Mesenchymal stem cell of adipose (primary cell): ENCODE data around the genes DAPL1 and ITGB6.

- CAGE, long polyA plus RNA, result no peak
These were observed 19.0 kb upstream of the ACVR1 start for GRCh38 chr2:157895219-157895505.

DNA sequence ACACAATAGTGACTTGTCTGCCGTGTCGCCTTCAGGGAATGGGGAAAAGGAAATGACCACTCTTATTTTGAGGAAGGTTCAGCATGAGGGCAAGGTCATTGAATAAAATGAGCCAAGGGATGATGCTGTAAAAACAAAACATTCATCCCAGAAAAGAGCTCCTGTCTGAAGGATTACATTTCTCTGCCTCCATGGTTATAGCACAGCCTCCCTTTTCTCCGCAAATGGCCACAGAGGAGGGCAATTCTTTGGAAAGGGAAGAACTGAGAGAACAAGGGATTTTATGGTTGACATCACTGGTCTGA is 78.8 kb upstream of the DAPL1 start:
- CAGE, long polyA plus RNA, result no peak

DNA sequence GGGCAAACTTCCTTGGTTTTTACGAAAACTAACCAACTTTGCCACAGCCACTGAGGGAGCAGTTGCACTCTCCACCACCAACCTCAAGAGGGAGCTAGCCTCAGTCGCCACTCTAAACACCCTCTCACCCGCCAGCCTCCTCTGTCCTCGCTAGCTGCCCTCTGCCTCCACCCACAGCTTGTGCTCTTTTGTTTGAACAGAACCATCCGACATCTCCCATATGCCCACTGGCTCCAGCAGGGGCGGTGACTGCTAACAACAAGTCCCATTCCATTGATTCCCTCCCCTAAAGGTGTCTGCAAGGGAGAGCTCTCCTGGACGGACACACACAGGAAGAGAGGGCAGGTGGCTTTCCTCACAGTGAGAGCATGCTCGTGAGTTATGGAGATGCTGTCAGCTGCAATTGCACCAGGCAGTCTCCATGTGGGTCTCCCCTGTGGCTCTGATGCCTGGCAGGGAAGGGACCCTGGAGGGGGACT is 70.8 kb upstream of the DAPL1 start:
- CAGE, long polyA plus RNA, result no peak

GRCh38 chr2:158745046-158746016 is 49.8 kb upstream of the DAPL1 start:
- CAGE, long polyA plus RNA, result no peak

GRCh38 chr2:158795029-158795553 is at the start of gene DAPL1:
Gene DAPL1 (plus strand): TSS chr2:158795317.
- CAGE, long polyA plus RNA, result no peak

- CAGE, long polyA plus RNA, result no peak
These were observed 16.2 kb downstream of the TANC1 start for GRCh38 chr2:158984510-158985223.

GRCh38 chr2:159137359-159137803 is 149.1 kb downstream of the WDSUB1 start:
- CAGE, long polyA plus RNA, result no peak

DNA sequence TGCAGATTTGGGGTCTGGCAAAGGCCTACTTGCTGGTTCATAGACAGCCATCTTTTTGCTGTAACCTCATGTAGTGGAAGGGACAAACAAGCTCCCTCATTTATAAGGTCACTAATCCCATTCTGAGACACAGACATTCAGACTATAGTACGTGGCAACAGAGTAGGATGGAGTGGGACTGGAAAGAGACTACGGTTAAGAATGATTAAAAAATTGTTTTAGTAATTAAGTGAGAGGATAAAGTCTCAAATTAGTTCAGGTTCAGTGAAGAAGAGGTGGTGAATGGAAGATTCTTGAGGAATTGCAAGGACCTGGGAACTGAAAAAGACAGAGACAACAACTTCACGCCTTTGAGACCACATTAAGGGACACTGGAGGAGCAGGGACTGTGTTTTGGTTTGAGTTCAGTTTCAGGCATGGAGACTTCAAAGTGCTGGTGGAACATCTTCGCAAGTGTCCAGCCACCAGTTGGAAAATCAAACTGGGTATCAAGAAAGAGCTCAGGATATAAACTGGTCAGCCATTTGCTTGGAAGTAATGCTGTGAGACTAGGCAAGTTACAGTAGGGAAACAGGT is 145.2 kb downstream of the WDSUB1 start:
- CAGE, long polyA plus RNA, result no peak

DNA sequence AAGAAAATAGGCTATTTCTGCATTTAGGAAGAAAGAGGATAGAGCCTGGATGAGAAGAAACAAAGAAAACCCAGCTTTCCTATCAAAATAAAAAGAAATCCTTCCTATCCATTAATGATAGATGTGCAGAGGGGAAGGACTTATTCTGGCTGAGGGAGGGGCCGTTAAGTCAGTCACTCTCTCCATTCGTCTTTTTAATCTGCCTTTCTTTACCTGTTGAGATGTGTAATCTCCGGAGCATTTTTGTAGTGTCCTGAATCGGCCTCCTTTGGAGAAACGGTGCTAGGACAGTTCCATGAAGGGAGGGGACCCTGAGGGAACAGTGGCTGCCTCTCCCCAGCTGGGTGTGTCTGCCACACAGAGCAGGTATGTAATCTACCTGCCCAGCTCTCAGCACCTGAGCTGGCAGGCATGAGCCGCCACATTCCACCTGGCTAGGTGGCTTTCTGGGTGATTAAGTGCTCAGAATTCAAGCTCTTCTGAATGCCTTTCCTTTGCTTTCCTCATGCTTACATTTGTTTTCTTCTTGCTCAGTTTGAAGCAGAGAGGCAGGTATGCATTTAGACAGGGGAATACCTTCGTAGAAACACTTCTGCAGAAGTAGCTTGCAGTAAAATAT is 131.2 kb downstream of the WDSUB1 start:
- CAGE, long polyA plus RNA, result no peak

DNA sequence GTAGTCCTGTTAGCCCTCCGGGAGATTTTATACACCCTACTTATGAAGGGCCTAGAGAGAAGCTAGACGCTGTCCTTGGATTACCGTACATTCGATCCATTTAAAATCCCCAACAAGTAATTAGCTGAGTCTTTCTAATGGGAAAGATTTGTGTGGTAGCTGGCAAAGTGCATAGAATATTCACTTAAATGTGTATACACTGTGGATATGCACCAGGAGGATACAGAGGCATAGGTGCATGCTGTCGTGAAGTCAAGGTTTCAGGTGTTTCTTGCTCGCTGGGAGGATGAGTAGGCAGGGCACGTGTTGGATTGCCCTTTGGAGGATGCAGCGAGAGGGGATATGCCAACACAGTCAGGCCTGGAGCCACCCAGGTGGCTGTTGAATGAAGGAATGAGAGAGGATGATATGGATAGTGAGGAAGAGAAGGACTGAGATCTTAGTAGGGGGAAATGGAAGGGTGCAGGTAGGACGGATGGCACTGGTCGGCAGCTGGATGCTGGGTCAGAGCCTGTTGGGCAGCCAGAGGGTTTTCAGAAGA is 119.0 kb downstream of the WDSUB1 start:
- CAGE, long polyA plus RNA, result no peak

DNA sequence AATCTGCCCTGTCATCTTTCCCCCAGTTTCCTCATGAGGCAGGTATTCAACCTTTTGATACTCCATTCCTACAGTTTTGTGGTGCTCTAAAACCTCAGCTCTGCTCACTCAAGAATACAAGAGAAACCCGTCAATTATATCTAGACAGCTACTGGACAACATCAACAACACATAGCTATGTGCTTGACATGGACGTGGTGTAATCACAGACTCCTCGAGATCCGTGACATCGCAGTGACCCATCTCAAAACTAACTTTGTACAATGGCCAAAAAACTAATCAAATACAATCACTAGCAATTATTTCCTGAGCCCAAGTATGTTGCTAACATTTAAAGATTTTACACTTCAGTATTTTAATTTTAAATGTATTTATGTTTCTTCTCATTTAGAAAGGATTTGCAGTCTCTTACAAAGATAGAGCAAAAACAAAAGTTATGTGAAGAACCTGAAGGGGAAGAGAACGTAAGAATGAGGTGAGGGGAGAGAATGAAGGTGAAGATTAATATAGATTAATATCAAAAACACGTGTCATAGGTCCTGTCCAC is 23.5 kb downstream of the WDSUB1 start:
- CAGE, long polyA plus RNA, result no peak

DNA sequence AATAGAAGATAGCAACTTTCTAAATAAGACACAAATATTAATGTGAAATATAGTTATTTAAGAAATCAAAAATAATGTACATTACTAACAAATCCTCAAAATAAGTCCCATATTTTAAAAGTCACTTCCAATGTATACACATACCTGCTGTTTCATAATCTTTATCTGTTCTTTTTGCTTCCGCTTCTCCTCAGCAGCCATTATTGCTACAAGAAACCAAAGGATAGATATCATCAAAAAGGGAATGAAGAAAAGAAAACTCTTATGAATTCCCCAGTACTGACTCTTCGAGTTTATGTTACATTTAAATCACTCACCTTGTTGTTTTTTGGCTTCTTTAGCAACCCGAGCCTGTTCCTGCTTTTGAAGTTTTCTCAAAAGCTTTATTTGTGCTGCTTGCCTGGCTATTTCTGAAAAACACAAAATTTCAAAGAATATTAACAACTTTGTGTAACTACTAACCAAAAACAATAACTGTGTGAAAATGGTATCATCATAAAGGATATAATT is 118.3 kb upstream of the WDSUB1 start:
- CAGE, long polyA plus RNA, result no peak

- CAGE, long polyA plus RNA, result no peak
These were observed 1.6 kb downstream of the BAZ2B start for GRCh38 chr2:159614683-159615172.

DNA sequence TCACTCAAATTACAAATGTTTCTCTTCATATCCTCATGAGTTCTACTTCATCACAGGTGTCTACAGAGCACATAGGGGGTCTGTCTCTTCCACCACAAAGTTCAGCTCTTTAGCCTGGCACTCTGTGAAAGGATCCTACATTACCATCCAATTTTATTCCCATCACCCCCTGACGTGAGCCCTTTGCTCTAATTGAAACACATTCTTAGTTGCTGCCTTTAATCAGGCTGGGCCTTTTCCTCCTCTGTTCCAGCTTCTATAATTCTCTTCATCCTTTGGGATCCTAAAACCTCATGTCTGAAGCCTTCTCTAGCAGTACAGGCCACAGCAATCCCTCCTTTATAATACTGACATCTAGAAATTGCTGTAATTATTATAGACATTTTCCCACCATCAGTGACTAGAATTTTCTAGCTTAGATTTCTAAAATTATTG is 39.4 kb upstream of the LY75 start:
- CAGE, long polyA plus RNA, result no peak

GRCh38 chr2:160061814-160062331 is 542 bp downstream of the PLA2R1 start:
- CAGE, long polyA plus RNA, result no peak

GRCh38 chr2:160199577-160200658 is at the start of gene ITGB6:
Gene ITGB6 (minus strand): TSS chr2:160200272.
- CAGE, long polyA plus RNA, result no peak

GRCh38 chr2:160214600-160215082 is 14.6 kb upstream of the ITGB6 start:
- CAGE, long polyA plus RNA, result no peak

DNA sequence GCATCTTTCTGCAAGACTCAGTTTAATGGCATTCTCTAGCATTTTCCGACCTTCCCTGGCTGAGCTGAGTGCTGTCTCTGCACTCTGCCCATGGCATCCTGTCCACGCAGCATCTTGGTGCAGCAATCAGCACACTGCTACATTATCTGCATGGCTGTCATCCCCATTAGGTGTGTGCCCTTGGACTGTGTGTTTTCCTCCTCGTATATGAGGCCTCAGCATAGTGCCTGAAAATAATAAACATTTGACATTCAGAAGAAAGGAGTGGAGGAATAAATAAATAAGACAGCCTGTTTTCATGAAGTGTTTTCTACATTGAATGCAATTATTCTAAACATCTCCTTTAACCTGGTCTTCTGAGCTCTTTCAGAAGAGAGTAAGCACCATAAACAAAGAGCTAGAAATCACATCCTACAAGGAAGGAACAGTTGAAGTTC is 131.3 kb upstream of the ITGB6 start:
- CAGE, long polyA plus RNA, result no peak

DNA sequence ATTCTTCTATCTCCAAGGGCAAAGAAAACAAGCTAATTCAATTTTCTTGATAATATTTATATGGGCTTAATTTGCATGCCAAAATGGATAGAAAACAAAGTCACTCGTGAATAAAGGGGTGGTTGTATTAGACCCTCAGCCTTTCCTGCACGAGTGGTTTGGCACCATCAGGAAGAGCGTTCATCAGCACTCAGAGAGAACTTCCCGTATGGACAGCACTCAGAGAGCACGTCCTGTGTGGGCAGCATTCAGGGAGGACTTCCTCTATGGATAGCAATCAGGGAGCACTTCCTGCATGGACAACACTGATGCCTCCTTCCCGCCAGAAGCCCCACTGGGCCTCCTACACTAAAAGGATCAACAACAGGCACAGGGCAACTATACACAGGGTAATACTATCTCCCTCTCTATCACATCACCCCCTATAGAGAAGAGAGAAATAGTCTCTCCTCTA is 122.1 kb downstream of the RBMS1 start:
- CAGE, long polyA plus RNA, result no peak

DNA sequence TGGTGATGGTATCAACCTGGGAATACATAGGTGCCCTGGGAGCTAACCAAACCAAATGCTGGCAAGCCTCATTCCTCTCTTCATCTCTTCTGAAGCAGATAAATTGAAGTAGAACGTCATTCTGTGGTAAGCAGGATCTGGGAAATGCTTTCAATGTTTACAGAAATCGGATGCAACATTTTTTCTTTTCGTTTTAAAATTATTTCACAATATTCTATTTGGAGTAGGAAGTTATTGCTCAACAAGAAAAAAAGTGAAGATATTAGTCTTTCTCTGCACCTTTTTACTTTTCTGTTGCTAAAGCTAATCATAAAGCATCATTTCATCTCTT is 114.2 kb downstream of the RBMS1 start:
- CAGE, long polyA plus RNA, result no peak